A549 (cell line): Measurements from ENCODE around the genes LAIR1 and NCR1.

DNA sequence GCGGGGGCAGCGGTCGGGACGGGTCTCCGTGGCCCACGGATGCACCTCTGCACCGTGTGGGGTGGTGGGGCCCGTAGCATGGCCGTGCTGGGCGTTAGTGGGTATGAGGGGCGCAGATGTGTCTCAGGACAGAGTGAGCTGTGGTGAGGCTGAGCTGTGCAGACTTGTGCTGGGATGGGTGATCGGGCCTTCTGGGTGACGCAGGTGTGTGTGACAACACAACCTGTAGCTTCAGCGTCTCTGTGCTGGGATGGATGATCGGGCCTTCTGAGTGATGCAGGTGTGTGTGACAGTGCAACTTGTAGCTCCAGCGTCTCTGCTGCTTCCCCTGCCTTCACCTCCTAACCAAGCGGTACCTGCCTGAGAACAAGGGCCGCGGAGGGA lies 557 bp downstream of the ZNF331 start:
- PRO-cap = no peak
CAGE:
- cytosol, long polyA plus RNA = no peak
- long polyA plus RNA = no peak
- nucleus, long polyA plus RNA = no peak

DNA sequence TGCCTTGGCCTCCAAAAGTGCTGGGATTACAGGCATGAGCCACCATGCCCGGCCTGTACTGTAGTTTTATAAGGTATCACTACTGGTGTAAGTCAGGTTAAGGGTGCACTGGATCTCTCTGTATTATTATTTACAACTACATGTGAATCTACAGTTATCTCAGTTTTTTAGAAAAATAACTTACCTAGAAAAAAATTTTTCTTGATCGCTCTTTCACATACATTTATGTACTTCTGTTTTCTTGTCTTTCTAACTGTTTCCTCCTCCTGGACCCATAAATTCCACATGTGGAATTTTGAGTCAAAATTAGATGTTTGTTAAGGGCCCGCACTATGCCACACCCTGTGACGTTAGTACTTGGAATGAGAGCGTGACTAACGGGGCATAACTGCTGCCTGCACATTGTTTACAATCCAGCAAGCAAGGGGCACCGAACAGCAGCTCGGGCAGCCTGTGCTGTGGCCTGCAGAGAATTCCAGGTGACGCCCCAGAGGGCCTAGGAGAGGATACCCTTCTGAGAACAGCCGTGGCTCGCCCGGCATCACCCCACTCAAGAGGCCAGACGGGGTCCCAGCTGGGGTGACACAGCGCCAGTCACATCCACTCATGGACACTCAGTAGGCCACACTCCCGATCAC lies 7.1 kb downstream of the ZNF331 start:
- PRO-cap = no peak
CAGE:
- cytosol, long polyA plus RNA = no peak
- long polyA plus RNA = no peak
- nucleus, long polyA plus RNA = no peak

GRCh38 chr19:53560814-53561360 lies 22.9 kb downstream of the ZNF331 start:
- PRO-cap = no peak
CAGE:
- cytosol, long polyA plus RNA = no peak
- long polyA plus RNA = no peak
- nucleus, long polyA plus RNA = no peak

- PRO-cap = no peak
CAGE:
- cytosol, long polyA plus RNA = no peak
- long polyA plus RNA = no peak
- nucleus, long polyA plus RNA = no peak
Observed at GRCh38 chr19:53561479-53561912, 23.6 kb downstream of the ZNF331 start.

DNA sequence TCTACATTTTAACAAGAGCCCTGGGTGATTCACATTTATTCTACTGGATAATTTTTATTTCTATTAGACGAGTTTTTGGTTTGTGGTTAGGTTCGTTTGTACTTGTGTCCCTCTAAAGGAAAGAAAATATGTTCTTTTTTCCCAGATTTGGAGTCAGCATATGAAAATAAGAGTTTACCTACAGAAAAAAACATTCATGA lies 38.5 kb downstream of the ZNF331 start:
- PRO-cap = no peak
CAGE:
- cytosol, long polyA plus RNA = no peak
- long polyA plus RNA = no peak
- nucleus, long polyA plus RNA = no peak

DNA sequence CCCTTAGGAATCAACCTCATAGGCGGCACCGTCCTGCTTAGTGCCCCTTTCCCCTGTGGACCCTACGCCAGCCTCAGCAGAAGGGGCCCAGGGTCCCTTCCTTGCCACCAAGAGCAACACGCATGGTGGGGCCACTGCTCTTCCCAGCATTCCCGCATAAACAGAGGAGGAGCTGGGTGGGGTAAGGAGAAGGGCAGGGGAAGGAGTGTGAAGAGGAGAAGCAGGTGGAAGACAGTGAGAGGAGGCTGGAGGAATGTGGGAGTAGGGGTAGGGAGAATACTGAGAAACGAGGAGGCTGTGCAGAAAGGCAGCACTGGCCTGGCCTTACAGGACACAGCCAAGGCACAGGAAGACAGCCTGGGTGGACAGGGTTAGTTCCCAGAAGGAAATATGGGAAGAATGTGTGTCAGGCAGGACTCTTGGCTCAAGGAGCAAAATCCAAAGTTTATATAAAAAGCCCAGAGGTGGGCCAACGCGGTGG lies 44.0 kb downstream of the ZNF331 start:
- PRO-cap = no peak
CAGE:
- cytosol, long polyA plus RNA = no peak
- long polyA plus RNA = no peak
- nucleus, long polyA plus RNA = no peak

GRCh38 chr19:53849175-53849646 lies 18.5 kb upstream of the MYADM start:
- PRO-cap = no peak
CAGE:
- cytosol, long polyA plus RNA = no peak
- long polyA plus RNA = no peak
- nucleus, long polyA plus RNA = no peak

GRCh38 chr19:53958307-53959159 lies 4.2 kb upstream of the CACNG8 start:
- PRO-cap = no peak
CAGE:
- cytosol, long polyA plus RNA = no peak
- long polyA plus RNA = no peak
- nucleus, long polyA plus RNA = no peak

GRCh38 chr19:54081380-54081653 lies 152 bp upstream of the TARM1 start:
- PRO-cap = no peak
CAGE:
- cytosol, long polyA plus RNA = no peak
- long polyA plus RNA = no peak
- nucleus, long polyA plus RNA = no peak

DNA sequence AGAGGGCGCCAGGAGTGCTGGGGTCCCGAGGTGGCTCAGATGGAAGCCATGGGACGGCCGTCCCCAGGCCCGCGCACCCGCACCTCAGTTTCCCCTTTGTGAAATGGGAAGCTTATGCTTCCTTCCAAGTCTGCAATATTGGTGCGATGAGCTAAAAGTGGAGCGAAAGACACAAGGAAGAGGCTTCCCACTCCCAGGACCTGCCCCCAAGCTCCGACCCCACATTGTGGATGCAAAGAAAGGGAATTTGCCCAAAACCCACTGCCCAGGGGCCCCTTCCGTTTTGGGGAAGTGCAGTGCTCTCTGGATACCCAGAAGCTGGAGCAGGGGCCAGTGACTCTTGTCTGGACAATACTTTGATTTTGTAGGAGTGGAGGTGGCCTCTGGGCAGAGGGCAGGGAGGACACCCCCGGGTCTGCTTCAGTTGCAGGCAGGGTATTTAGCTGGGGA lies 545 bp upstream of the TMC4 start:
- PRO-cap = no peak
CAGE:
- cytosol, long polyA plus RNA = no peak
- long polyA plus RNA = no peak
- nucleus, long polyA plus RNA = no peak

DNA sequence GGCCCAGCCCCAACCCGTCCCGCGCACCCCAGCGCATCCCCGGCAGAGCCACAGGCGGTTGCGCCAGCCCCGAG lies 379 bp downstream of the MBOAT7 start:
- PRO-cap = no peak
CAGE:
- cytosol, long polyA plus RNA = no peak
- long polyA plus RNA = no peak
- nucleus, long polyA plus RNA = no peak

DNA sequence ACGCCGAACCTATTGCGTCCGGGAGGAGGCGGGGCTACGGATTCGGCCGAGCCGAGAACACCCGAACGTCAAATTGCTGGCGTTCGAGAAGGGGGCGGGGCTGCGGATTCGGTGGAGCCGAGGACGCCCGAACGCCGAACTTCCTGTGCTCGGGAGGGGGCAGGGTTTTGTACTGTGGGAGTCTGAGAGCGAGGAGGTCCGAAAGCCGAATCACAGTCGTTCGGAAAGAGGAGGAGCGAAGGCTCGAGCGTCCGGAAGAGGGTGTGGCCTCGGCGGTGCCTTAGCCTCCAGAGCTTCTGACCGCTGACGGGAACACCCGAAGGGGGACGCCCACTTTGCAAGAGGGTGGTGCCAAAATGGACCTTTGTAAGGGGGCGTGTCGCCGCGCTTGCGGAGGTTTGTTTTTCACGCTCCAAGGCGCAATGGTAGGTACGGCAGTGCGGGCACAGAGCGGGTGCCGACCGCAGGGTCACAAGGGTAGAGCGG lies 452 bp upstream of the TSEN34 start:
- PRO-cap = no peak
CAGE:
- cytosol, long polyA plus RNA = no peak
- long polyA plus RNA = no peak
- nucleus, long polyA plus RNA = no peak

DNA sequence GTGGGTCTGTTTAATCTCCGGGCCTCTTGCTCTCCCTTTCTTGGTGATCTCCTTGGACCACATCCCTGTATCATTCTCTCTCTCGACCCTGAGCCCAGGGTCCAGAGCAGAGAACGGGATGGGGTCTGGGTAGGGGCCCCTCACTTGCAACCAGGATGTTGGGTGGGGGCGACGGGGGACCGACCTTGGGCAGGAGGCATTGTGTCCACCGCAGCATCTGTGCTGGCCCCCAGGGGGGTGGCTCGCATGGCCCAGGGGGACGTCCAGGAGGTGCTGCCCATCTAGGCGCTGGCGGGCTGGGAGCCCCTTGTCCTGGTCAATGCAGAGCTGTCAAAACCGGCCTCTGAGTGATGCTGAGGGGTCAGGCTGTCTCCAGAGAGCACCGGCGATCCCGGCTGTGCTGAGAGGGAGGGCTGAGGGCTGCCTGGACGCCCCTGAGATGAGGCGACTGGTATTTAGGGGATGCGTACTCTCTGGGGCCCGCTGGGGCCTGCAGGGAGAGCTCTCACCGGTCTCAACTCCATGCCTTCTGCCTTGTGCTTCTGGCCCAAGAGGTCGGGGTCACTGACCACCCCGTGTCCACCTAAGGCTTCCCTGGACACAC lies 8.4 kb downstream of the RPS9 start:
- PRO-cap = no peak
CAGE:
- cytosol, long polyA plus RNA = no peak
- long polyA plus RNA = no peak
- nucleus, long polyA plus RNA = no peak

DNA sequence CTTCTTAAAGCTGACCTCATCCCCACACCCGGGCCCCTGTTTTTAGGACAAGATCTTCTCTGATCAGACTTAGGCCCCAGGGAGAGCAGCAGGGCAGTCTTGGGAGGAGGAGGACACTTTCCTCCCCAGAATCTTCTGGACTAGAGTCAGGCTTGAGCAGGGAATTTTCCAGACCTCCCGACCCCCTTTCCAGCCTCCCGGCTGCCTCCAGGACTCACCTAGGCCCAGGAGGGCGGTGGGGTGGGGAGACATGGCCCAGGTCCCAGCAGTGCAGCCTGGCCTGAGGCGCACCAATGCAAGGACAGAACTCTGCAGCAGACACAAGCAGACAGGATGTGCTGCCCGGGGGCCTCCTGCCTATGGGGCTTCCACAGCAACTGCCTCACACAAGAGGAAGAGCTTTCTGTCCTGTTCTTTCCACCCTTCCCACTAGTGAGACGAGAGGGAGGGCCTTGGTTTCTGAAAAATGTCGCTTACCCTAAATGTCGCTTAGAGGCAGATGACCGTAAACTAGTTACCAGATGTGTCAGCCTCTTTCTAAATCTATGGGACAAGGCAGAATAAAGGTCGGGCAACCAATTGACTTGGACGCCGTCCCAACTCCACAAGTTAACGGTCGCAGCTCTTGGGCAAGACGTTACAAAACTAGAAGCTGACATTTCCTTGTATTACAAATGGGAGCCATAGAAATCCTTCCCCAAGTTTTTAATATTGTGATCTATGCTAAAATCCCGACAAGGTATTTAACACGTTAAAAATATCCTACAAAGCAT lies at the start of gene LAIR1:
Gene LAIR1 (minus strand): TSS at position 379 of the 773 bp plus-strand sequence.
- PRO-cap = no peak
CAGE:
- cytosol, long polyA plus RNA = no peak
- long polyA plus RNA = no peak
- nucleus, long polyA plus RNA = no peak

- PRO-cap = unidirectional peak, plus-strand start at chr19:54448635; bidirectional peak, plus-strand start at chr19:54449218, minus-strand start at chr19:54449027
CAGE:
- cytosol, long polyA plus RNA = no peak
- long polyA plus RNA = no peak
- nucleus, long polyA plus RNA = no peak
Observed at GRCh38 chr19:54447933-54449148, 658 bp upstream of the LENG8 start.

- PRO-cap = no peak
CAGE:
- cytosol, long polyA plus RNA = no peak
- long polyA plus RNA = no peak
- nucleus, long polyA plus RNA = no peak
Observed at GRCh38 chr19:54459104-54460441, 4.0 kb downstream of the LENG9 start.

GRCh38 chr19:54460802-54461386 lies 2.7 kb downstream of the LENG9 start:
- PRO-cap = no peak
CAGE:
- cytosol, long polyA plus RNA = no peak
- long polyA plus RNA = no peak
- nucleus, long polyA plus RNA = no peak

DNA sequence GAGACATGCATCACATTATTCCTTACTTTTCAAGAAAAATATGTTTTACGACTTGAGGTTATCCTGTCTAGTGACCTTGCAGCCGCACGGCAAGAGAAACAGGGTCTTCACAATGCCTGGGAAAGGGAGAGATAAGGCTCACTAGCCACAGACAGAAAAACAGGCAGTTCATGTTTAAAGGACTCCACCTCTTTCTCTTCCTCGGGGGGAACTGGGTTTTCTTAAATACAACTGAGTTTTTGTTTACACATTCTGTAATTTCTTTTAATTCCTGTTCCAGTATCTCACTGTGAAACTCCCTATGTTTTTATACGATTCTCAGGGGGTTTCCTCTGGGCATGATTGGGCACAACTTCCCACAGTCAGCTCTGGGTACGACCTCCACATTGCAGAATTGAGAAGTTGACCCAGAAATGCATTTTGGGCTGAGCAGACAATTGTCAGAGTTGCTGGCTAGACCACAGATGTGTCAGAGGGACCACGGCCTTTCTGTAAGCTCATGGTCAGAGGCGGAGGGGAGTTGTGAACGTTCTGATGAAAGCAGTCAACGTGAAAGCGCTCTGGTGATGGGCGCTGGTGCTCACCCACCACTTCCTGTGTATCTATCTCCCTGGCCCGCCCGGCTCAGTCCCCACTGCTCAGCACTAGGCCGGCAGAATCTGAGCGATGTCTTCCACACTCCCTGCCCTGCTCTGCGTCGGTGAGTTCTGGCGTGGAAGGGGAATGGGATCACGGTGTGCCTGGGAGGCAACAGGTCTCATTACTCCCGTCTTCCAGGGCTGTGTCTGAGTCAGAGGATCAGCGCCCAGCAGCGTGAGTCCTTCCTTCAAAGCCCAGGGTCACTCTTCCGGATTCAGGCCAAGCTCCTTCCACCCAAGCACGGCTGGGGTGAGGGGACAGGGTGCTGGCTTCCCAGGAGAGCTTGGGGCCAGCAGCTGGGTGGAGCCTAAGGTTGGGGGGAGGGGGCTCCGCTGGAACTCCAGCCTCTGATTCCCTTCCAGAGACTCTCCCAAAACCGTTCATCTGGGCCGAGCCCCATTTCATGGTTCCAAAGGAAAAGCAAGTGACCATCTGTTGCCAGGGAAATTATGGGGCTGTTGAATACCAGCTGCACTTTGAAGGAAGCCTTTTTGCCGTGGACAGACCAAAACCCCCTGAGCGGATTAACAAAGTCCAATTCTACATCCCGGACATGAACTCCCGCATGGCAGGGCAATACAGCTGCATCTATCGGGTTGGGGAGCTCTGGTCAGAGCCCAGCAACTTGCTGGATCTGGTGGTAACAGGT lies at the start of gene NCR1:
Gene NCR1 (plus strand): TSS at position 627 of the 1,288 bp plus-strand sequence.
- PRO-cap = no peak
CAGE:
- cytosol, long polyA plus RNA = no peak
- long polyA plus RNA = no peak
- nucleus, long polyA plus RNA = no peak

GRCh38 chr19:55070972-55071526 lies 4.6 kb upstream of the EPS8L1 start:
- PRO-cap = no peak
CAGE:
- cytosol, long polyA plus RNA = no peak
- long polyA plus RNA = no peak
- nucleus, long polyA plus RNA = no peak

DNA sequence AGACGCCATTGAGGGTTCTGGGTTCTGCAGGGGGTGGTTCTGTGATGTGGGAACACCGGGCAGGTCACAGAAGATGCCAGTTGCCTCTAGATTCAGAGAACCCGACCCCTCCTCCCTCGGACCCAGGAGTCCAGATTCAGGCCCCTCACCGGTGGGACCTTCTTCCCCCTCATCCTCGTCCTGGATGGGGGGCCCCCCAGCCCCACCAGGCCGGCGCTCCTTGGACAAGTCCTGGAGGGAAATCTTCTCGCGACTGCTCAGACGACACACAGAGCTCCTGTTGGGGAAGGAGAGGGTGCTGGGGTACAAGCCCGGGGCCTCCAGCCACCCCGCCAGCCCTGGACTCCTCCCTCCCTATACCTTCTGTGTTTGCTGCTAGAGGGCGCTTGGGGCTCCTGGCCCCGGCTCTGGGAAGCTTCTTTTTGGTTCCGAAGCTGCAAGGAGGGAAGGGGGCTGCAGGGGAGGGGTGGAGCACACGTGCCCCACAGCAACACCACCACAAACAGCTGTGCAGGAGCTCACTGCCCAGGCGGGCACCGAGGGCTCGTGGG lies 20.3 kb downstream of the EPS8L1 start:
- PRO-cap = no peak
CAGE:
- cytosol, long polyA plus RNA = no peak
- long polyA plus RNA = no peak
- nucleus, long polyA plus RNA = no peak